GM12891 (cell line): ENCODE measurements around a stretch of chr6.

DNA sequence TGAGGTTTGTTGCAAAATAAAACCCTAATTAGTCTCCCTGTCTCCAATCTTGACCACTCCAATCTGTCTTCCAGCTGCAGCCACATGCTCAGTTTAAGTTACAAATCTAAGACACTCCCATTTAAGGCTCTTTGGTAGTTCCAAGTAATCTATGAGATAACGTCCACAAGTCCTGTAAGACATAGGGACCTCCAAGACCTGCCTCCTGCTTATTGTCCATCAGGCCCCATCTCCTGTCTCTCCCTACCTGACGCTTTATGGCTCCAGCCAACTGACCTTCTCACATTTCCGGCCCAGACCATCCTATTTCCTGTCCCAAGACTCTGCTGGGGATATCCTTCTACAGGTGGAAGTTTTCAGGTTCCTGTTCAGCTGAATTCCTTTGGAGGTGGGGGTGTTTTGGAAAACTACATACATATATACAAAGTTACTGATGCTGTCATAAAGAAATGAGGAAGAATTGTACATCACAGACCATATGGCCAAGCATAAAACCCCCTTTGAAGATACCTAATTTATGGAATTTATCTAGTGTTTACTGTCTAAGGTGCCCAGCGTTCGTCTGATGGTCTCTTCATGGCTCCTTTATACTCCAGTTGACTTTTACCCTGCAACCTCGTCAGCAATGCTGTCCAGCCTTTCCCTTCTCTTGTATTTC is 36.5 kb downstream of the CD83 start:
- RRBS: no CpG with 5 or more reads among the region's 6 CpGs

DNA sequence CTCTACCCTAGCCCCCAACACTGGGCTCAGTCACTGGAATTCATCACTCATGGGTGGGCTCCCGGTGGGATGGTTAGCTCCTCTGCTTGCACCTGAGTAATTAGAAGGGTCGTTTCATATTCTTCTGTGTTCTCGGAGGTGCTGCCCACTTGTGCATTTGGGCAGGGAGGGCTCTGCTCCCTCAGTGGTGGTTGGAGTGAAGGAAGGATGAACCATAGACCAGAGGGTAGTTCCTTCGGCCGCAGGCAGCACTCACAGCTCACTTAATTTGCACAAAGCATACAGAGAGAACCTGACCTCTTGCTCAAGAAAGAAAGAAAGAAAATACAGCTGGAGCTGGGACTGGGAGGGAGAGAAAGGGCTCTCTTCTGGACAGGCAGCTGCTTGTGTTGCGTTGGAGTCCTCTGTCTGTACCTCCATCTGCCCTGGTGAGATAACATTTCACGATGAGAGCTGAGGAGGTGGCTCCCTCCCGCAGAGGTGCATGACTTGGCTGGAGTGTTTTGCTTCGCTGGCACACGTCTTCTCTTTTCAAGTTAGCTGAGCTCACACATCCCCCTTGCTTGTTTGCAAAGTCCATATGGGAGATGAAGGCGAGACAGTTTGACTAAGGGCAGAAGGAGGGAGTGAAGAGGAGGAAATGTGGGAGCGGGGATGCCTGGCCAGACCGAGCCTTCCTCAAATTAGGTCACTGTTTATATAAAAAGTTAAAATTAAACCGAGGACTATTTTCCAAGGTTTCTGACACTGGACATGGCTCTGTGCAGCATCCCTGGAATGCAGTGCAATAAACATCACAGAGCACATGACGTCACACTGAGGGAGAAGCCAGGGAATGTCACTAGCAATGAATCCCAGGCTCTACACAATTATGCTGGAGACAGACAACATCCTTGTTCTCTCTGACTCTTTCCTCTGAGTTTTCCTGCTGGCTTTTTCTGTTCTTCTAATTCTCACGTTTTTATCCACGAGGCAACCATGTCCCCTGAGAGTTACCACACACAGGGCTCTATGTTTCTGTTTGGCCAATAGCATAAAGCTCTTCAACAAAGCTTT is 359.4 kb downstream of the CD83 start:
- RRBS: no CpG with 5 or more reads among the region's 17 CpGs

- RRBS: no CpG with 5 or more reads among the region's 13 CpGs
Measured at GRCh38 chr6:14549096-14549873, 431.7 kb downstream of the CD83 start.

DNA sequence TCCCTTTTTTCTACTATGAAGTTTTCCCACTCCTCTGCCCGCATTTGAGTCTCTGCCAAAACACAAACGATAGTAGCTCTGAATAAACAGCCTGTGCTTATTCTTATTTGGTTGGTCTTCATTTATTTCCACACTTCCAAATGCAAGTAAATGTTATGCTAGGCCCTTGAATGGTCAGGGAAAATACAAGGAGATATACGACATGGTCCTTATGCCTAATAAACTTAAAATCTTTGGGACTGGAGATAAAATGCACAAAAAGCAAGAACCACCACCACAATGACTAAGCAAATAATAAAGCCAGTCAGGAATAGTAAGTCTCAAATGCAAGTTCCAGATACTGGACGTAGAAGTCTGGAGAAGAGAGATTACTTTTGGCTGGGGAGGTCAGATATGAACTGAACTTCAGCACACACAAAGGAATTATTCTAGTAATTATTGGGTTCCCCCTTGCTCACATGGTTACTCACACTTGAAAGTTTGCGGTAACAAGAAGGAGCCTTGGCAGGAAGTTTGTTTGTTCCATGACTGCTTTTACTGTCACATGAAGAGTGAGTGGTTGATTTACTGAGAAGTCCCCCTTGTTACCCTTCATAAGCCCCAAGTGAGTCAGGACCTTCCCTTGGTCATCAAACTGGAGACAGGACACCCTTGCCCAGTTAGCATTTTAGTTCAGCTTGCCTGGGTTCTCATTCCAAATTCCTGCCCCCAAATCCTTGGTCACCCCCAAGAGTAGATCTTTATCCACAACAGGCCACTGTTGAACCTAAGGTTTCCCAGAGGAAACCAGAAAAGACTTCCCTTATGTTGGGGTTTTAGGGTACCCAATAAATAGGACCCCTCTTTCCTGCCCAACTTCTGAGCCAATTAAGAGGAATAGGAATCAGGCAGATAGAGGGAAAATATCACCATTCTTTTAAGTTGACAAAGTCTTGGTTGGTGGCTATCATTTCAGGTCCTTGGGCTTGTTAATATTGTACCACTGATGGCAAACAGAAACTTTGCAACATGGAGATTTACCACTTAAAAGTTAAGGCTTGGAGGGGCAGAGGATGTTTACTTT is 511.1 kb upstream of the JARID2 start:
- RRBS: no CpG with 5 or more reads among the region's 5 CpGs

GRCh38 chr6:14735524-14735706 is 510.5 kb upstream of the JARID2 start:
- RRBS: no CpG with 5 or more reads among the region's 3 CpGs

GRCh38 chr6:14966497-14966793 is 279.4 kb upstream of the JARID2 start:
- RRBS: no CpG with 5 or more reads among the region's 6 CpGs

- RRBS: no CpG with 5 or more reads among the region's 9 CpGs
Measured at GRCh38 chr6:14986152-14986423, 259.8 kb upstream of the JARID2 start.

GRCh38 chr6:15245263-15245447 is 714 bp upstream of the JARID2 start:
- RRBS: no CpG with 5 or more reads among the region's 18 CpGs

DNA sequence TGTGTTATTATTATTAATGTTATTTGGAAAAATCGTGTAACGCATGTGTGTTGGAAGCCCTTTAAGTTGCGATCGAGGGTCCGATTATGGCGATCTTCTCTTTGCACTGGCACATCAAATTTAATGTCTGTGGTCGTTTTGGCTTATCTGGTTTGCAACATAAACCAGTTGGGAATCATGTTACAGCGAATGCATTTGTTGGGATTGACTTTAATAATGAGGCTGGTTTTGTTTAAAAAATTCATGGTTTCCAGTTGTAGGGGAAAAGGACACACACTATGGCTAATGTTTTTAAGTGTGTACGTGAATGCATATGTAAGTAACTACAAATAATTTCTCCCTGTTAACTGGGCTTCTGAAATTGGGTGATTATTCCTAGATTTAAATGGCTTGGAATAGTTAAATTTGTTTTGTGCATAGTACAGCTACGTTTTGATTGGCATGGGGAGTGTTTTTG is 1.1 kb downstream of the JARID2 start:
- RRBS: no CpG with 5 or more reads among the region's 10 CpGs

GRCh38 chr6:15247454-15248457 is 1.9 kb downstream of the JARID2 start:
- RRBS: 2% methylated on average over 41 of the region's 78 CpGs

DNA sequence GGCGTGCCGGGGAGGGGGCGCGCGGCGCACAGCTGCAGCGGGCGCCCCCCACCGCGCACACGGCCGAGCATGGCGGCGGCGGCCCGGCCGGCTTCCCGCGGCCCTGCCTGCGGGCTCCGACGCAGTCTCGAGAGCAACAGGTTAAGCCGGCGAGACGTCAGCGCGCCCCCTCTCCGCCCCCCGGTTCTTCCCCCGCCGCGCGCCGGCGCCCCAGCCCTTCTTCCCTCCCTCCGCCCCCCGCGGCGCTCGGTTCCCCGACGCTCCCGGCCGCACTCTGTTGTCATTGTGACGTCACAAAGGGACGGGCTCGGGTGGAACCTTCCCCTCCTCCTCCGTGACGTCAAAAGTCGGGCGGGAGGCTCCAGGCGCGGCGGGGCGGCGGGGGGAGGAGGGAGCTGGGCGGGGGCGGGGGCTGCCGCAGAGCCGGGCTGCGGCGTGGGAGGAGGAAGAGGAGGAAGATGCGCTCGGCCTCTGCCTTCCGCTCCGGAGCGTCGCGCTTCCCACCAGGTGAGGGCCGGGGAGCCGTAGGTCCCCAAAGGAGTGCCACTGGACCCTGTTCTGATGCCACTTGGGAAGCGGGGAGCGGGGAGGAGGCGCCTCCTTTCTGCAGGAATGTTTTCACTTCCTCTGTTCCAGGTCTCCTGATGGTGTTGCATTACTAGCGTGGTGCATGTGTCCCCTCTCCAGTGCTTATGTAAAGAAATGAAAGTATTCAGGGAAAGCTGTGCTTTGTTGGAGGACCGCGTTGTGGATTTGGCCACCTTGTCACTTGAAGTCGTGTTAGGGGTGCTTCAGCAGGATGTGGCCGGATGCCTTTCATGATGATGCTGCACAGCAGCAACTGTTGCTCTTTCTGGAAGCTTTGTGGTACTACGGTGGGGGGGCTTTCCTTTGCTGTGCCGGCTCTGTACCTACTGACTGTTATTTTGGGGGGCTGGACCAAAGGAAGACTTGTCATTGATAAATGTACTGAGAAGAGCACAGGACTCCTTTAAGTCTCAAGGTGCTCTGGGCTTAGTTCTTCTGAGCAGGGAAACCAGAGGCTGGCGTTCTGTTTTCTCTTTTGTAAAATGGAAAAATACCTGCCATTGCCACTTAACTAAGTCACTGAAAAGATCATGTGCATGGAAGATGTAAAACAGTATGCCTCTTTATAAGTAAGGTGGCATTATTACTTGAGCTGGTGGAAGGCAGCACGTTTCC is 3.0 kb downstream of the JARID2 start:
- RRBS: 1% methylated on average over 40 of the region's 84 CpGs

DNA sequence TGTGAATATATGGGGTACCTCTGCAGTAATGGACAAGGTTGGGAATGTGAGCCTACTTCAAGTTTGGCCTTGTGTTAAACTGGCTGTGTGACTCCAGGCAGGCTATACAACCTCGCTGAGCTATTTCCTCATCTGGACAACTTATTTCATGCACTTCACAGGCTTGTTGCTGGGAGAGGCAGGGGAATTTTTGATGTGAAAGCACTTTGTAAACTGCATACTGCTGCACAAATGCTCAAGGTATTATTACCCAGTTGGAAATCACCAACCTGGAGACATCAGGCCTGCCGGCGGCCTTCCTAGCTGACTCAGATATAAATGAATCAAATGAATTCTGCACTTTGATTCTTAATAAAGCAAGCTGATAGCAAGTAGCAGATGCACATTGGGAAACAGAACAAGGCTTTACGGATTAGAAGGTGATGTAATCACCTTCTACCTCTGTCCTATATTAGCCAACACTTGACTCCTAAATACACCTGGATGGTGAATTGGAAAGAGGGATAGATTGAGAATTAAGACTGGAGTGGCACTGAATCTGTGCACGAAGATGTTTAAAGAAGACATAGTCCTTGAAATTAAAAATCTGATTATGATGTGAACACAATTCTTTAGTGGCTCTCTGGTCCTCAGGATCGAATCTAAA is 10.1 kb downstream of the JARID2 start:
- RRBS: no CpG with 5 or more reads among the region's 6 CpGs

DNA sequence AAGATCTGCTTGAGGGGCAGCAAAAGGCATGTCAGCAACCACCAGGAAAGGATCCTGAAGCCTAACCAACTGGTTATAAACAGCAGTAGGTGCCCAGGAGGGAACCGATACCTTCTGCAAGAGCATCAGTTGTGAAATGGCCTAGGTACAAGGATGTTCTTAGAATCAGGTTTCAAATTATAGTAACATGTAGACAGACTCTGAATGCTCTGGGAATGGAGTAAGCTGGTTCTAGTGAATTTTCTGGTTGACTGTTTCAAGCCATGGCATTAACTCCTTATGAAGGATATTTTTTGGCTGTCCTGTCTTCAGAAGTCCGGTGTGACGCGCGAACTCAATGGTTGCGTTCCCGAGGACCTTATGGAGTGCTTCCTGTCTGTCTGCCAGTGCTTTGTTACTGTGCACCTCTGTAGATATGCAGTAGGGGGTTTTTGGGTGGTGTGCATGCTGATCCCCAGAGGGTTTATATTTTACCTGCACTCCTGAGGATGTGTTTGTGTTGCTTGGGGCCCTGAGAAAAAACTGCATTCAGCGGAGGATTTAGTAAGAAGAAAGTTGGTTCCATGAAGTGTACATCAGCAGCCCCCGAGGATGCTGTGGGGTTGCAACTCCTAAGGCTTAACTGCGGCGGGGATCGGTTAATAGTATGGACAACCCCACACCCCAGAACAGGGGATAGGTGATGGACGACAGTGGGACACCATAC is 21.6 kb downstream of the JARID2 start:
- RRBS: no CpG with 5 or more reads among the region's 13 CpGs

DNA sequence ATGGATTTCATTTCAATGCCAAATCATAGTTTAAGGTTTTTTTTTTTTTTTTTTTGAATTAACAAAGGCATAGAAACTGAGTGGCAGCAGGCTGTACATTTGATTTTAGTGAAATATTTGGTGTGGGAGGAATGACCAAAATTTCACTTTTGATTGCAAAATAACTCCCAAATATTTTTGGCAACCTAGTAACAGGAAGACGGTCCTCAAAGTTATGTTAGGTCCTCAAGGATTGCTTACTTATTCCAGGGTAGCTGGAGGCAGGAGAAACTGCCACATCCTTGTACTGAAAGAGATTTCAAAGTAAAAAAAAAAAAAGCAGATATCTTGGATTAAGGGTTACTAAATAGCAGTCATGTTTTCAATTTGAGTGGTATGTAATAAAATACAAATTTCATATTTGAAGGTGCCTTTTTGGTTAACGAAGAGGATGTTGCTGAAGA is 104.8 kb downstream of the JARID2 start:
- RRBS: no CpG with 5 or more reads among the region's 2 CpGs

GRCh38 chr6:15394293-15395019 is 148.6 kb downstream of the JARID2 start:
- RRBS: no CpG with 5 or more reads among the region's 16 CpGs

DNA sequence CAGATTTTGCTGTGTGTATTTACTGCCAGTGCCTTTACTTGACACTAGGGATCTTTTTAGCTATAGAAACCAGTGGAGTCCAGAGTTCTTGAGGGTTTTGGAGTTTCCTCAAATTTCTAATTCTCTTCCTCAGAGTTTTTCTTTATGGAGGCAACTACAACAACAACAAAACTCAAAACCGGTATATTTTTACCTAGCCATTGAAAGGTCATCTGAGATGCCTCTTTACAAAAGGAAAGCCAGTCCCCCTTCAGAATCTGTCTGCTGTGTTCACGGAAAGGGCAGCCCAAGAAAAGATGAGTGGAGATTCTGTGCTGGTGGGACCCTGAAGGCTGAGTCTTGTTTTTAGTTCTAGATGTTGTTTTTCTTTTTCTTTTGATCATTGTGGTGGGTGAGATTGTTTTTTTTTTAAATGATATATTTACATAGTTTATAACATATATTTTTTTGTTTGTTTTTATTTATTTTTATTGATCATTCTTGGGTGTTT is 168.5 kb downstream of the JARID2 start:
- RRBS: no CpG with 5 or more reads among the region's 2 CpGs

DNA sequence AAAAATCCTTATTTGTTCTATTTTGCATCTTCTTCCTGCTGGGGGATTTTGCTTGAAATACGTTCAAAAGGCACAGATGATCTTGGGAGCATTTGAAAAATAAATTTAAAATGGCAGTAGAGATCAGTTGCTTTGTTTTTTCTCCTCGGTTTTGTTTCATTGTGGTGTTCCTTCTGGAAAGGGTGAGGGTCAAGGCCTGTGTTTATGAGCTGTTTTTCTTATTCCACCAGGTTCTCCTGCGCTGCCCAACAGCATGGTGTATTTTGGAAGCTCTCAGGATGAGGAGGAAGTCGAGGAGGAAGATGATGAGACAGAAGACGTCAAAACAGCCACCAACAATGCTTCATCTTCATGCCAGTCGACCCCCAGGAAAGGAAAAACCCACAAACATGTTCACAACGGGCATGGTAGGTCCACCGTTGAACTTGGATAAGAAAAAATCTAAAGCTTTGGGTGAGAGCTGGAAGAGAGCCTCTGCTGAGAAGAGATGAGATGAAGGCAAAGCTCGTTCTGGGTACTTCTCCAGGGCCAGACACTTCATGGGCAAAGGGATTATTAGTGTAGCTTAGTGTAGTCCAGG is 194.4 kb downstream of the DTNBP1 start:
- RRBS: no CpG with 5 or more reads among the region's 9 CpGs

DNA sequence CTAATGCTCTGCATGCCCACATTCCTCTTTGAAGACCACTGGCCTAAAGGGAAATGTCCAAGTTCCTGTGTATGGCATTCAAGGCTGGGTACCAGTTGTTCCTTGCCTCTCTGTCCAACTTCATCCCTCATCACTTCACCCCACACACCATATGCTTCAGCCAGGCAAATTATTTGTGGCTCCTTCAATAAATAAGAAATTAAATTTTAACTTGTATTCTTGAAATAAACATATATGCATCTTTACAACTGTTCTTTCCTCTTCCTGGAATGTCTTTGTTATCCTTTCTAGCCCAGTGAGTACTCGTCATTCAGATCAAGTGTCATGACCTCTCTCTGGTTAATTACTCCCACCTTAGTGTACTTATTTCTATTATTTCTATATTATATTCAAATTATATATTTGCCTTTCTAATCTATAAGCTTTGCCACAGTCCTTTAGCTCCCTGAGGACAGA is 74.3 kb downstream of the DTNBP1 start:
- RRBS: no CpG with 5 or more reads among the region's 1 CpG

DNA sequence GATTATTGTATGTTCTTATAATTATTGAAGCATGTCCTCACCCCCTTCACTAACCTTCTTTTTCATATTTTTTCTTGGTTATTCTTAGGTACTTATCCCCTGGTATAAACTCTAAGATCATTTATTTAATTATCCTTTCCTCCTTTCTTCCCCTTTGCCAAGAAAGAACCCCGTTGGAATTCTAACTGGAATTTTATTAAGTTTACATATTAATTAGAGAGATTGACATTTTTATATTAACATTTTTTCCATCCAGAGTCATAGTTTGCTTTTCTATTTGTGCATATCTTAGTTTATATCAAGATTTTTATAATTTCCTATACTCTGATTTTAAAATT is 56.9 kb upstream of the DTNBP1 start:
- RRBS: no CpG with 5 or more reads among the region's 1 CpG

DNA sequence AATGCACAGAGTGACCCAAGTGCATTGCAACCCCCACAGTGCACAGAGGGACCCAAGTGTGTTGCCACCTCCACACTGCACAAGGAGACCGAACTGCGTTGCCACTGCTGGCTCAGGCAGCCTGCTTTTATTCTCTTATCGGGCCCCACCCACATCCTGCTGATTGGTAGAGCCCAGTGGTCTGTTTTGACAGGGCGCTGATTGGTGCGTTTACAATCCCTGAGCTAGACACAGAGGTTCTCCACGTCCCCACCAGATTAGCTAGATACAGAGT is 60.3 kb upstream of the MYLIP start:
- RRBS: no CpG with 5 or more reads among the region's 6 CpGs